ENCODE data around the genes OLIG2 and SON.

GRCh38 chr21:32425910-32427119, 13.8 kb downstream of the EVA1C start:
- PRO-cap, result no peak

DNA sequence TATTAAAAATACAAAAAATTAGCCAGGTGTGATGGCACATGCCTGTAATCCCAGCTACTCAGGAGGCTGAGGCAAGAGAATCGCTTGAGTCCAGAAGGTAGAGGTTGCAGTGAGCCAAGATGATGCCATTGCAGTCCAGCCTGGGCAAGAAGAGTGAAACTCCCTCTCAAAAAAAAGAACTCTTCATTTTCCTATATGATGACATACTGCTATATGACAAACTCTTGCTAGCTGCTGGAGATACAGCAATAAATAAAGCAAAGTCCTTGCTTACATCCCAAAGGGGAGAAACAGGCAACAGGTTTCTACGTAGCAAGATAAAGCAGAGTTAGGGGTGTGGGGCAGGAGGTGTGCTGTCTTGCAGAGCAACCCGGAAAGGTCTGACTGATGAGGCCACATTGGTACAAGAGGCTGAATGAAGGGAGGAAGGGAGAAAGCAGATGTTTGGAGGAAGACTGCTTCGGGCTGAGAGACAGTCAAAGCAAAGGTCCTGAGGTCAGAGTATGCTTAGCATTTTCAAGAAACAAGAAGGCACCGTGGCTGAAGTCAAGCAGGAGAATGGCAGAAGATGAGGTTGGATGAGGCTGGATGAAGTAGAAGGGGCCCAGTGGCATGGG, 28.5 kb downstream of the EVA1C start:
- PRO-cap, result no peak

GRCh38 chr21:32457321-32457949, 44.9 kb downstream of the EVA1C start:
- PRO-cap, result no peak

GRCh38 chr21:32494783-32495851, 82.6 kb downstream of the EVA1C start:
- PRO-cap, result no peak

DNA sequence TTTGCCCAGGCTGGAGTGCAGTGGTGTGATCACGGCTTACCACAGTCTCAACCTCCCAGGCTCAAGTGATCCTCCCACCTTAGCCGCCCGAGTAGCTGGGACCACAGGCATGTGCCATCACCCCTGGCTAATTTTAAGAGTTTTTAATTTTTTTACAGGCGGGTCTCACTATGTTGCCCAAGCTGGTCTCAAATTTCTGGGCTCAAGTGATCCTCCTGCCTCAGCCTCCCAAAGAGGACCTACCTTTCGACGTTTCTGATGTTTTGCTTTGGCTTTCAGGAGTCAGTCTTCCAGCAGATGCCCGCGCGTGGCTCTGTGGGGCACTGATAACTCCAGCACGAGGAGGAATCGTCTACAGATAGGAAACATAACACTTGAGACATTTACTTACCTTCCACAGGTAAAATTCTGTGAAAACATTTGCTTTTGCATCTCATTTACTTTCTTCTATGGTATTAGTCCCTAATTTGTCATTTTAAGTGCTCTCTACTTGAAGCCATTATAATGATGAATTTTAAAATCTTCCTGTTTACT, 27.3 kb upstream of the CFAP298 start:
- PRO-cap, result no peak

GRCh38 chr21:32761900-32762393, 9.6 kb downstream of the PAXBP1 start:
- PRO-cap, result no peak

- PRO-cap, result no peak
Measured at GRCh38 chr21:33025859-33026453, at the start of gene OLIG2. Gene OLIG2, plus strand, starts transcription at chr21:33025935.

GRCh38 chr21:33078794-33079355, 8.9 kb downstream of the OLIG1 start:
- PRO-cap, result no peak

- PRO-cap, result no peak
Measured at GRCh38 chr21:33268085-33268759, 2.1 kb downstream of the IL10RB start.

DNA sequence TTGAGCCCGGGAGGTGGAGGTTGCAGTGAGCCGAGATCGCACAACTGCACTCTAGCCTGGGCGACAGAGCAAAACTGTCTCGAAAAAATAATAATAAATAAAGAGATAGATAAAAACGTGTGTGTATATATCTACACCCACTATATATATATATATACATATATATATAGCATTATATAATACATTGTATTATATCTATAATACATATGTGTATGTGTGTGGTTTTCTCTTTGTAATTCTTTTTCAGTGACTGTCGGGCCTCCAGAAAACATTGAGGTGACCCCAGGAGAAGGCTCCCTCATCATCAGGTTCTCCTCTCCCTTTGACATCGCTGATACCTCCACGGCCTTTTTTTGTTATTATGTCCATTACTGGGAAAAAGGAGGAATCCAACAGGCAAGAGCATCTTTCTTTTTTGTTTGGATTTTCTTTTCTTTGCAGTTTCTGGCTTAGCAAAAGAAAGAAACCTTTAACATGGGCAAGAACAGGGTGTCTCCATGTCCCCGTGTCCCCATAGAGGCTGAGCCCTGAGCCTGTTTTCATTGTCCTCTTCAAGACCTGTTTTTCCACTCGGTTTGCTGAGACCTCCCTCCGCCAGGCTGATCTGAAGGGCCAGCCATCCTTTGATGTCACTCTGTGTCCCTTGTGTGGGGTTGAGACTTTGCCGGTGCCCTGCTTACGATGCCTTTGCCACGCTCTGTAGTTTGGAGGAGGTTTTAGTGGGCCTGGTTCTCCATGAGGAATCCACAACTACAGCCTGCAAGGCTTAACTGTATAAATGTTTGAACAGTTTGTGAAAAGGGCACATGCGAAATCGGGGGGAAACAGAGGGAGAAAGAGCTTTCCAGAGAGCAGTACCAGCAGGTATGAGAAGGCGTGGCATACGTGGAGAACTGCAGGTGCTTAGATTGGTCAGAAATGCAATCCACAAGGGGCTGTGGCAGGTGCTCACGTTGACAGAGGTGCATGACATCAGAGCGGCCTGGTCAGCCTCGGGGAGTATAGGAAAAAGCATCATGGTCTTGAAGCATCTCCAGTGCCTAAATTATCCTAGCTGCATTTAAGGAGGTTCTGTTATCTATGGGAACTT, 23.8 kb downstream of the IFNGR2 start:
- PRO-cap, result no peak

DNA sequence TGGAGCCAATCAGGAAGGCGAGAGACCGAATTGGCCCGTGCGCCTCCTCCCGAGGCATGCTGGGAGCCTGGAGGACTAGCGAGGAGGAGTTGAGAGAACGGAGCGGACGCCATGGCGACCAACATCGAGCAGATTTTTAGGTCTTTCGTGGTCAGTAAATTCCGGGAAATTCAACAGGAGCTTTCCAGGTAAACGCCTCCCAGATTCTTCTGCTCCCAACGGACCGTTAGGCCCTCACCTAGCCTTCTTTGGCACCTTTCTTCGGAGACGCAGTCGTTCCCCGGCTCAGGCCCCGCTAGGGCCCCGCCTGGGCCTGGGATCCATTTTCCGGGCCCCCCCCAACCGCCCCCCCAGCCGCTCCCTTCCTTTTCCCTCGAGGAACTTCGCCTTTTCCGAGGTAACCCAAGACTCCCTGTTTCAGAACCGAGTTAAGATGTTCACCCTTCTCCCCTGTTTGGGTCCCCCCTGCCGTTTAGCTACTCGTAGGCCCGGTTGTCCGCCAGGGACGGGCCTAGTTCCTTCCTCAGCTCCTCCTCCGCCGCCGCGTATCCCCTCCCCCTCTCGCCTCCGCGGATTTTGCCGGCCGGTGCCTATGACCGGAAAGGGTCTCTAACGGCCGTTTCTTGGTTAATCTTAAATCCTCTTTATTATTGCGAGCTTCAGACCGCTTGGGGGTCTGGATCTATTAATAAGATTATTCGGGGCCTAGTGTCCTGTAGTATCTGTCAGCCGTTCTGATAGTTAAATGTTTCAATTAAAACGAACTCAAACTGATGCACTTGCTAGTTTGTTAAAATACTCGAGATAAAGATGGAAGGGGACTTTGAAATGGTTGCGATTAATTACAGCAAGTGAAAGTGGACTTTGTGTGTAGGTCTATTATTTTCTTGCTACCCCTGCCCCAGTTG, at the start of gene SON:
SON (plus strand) TSS at position 57 of the 908 bp plus-strand sequence.
- PRO-cap, result bidirectional peak, plus-strand start at position 81 of the sequence, minus-strand start outside the sequence

GRCh38 chr21:33587819-33588502, 523 bp downstream of the DONSON start:
- PRO-cap, result no peak

GRCh38 chr21:33640882-33641375, 612 bp downstream of the CRYZL1 start:
- PRO-cap, result no peak

DNA sequence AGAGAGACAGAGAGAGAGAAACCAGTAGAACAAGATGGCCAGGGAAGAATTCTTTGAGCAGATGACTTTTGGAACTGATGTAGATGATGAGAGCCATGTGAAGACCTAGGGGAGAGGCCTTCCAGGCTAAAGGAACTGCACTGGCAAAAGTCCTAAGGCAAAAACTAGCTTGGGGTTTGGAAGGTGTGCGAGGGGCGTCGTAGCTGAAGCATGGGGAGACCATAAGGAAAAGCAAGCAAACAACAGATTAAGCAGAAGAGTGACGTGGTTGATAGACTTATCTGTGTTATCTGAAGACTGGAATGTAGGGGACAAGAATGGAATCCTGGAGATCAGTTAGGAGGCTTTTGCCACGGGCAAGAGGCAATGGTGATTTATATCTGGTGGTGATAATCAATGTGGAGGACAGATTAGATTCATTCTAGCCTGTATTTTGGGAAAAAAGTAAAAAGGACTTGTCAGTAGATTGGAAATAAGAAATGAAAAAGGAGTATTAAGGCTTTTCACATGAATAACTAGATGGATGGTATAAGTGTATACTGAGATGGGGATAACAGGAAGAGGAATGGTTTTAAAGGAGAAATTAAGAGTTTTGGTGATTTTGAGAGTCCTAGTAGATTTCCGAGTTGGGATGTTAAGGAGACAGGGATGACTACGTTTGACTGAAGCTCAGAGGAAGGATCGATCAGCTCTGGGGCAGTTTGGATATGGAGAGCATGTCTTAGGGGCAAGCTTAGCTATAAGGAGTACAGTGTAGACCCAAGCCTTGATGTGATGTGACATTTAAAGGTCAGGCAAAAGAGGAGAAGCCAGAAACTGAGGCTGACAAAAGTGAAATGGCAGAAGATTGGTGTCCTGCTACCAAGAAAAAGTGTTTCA, 97.5 kb downstream of the ITSN1 start:
- PRO-cap, result no peak

- PRO-cap, result no peak
Measured at GRCh38 chr21:33760411-33761624, 118.5 kb downstream of the ITSN1 start.

DNA sequence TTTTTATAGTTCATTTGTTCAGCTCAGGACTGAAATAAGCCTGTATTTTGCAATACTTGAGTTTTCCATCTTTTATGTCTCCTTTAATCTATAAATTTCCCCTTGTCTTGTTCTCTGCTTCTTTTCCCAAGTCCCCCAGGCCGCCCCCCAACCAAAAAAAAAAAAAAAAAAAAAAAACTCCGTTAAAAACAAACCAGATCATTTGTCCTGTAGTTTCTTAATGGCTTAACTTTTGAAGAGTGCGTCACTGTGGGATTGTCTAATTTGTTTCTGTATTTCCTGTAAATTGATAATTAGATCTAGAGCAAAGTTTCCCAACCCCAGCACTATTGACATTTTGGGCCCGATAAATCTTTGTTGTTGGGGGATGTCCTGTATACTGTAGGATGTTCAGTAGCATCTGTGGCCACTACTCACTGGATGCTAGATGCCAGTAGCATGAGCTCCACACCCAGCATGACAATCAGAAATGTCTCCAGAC, 120.8 kb downstream of the ITSN1 start:
- PRO-cap, result no peak

GRCh38 chr21:33765629-33766549, 123.6 kb downstream of the ITSN1 start:
- PRO-cap, result no peak

DNA sequence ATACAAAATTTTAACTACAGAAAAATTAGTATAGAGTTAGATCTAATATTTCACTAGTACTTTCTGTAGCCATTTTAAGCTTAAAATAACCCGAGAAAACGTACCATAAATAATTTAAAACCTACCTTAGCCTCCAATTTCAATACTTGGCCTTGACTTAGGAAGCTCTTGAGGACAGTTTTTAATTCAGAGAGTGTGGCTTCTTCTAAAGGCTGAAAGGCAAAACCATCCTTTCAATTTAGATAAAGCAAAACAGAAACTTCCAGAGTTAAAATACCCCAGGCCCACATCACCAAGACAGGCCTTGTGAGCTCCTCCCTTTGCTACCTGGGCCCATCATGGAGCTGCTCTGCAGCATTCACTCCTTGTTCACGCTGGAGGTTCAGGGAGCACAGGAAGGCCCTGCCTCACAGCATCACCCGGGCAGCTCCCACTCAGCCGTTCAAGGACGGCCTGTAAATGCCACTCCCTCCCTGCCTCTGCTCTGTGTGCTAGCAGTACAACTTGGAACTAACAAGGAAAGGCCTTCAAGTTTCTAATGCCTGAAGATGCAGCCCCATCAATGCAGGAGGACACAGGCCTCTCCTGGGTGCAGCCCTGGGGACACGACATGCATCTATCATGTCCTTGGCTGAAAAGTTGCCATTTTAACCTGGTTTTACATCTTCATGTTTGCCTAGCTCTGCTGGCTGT, 11.6 kb downstream of the ATP5PO start:
- PRO-cap, result no peak

- PRO-cap, result no peak
Measured at GRCh38 chr21:34128769-34129423, 55.5 kb downstream of the MRPS6 start.

GRCh38 chr21:34510386-34511217, 1.4 kb downstream of the KCNE1 start:
- PRO-cap, result no peak

Data from colic lymph node (tissue), 1 donor.